AG09319 (cell line): ENCODE measurements around a stretch of chr14.

DNA sequence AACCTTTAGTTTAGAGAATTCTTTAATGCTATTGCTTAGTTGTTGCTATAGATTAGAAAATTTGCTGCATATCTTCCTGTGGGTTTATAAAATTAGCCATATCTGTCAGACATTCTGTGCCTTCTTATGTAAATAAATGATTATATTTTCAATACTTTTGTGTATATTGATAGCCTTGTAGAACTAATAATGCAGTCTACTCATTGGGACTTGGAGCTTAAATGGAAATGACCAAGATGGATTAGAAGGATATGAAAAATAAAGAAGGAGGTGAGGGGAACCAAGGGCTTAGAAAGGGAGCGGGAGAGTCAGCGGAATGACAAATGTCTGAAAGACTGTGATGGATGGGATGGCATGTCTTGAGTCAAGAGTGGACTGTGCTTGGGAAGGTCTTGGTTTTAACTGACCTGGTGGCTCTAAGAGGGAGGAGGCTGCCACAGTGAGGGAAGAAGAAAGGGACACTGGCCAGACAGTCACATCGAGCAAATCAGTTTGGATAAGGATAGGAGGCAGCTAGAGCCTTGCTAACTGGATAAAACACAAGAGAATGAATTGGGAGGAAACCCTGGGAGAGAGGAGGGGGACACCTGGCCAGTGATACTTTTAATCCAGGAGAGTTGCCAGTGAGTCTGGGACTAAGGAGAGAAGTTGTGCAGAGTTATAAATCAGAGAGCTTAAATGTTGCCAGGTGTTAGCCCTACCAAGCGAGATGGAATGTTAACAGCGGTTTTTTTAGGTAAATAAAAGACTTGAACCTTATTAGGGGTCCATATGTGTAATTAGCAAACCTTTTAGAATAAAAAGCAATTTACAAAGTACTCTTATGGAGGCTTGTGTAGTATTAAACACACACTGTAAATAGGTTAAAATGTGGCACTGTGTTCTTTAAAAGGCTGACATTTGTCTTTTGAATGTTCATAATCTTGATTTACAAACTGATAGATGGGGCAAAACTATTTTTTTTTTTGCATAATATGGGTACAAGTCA, 9.6 kb downstream of the TTC8 start:
- RRBS, result no CpG with 5 or more reads among the region's 5 CpGs

DNA sequence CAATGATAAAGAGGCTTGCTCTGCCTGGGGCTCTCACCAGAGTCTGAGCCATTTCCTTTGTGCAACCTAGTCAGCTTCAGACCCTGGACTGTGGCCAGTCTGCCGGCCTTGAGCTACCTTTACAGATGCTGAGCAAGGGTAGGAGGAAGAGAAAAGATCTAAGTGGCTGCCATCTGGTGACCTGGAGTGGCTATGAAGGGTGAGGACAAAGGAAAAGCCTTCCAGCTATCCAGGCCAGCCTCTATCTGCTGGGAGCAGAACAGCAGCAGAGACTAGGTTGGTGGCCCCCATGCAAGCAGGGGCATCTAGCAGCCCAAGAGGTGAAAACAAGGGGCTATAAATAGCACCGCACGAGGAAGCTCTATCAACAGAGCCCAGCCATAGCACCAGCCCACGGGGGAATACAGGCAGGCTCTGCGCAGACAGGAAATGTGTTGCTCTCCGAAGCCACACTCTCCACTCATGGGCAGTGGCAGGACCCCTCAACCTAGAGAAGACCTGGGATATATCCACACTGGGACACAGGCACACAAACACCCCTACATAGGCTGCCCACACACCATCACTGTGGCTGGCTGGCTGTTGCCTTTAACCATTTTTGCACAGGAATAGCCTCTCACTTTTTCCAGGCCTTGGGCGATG, 230.0 kb downstream of the FOXN3 start:
- RRBS, result no CpG with 5 or more reads among the region's 7 CpGs

DNA sequence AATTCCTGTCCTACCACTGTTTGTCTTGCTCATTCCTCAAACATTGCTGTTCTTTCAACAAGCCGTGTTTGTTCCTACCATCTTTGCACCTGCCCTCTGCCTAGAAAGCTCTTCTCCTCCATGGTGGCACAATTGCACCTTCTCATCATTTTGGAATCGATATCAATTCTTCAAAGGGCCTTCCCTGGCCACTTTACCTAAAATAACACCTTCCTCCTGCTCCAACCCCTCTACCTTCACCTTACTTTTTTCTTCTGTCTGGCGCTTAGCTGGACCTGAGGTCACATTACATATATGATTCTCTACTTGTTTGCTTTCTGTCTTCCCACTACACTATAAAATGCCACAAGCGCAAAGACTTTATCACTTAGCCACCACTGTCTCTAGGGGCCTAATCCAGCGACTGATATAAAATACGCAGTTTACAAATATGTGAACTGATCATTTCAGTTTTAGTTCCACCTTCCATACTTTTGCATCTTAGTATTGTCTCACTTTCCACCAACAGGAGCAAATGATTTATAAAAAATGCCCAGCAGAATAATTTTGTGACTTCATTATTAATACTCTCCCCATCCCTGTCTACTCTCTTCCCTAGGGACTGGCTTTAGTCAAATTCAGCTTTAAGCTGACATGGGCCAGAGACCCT, 169.0 kb downstream of the FOXN3 start:
- RRBS, result no CpG with 5 or more reads among the region's 6 CpGs

- RRBS, result 9% methylated on average over 4 of the region's 17 CpGs
Measured at GRCh38 chr14:89305016-89305937, 111.8 kb downstream of the FOXN3 start.

DNA sequence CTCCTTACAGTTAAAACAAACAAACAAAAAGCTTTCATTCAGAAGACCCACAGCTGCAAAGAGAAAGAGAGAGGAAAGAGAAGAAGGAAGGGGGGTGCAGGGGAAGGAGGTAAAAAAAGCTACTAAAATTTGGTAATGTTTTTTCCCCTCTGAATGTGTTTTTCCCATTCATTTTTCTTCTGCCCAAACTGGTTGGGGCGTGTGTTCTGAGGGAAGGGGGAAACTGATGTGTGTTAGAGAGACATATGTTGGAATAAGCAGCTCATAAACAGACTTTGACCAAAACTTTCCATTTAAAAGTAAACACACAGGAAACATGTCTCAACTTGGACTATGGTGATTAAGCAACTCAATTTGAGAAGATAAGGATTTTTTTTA, 77.0 kb downstream of the FOXN3 start:
- RRBS, result no CpG with 5 or more reads among the region's 1 CpG

GRCh38 chr14:89584750-89585309, 167.8 kb upstream of the FOXN3 start:
- RRBS, result no CpG with 5 or more reads among the region's 13 CpGs

GRCh38 chr14:90404625-90404958, 7.8 kb downstream of the CALM1 start:
- RRBS, result no CpG with 5 or more reads among the region's 1 CpG

DNA sequence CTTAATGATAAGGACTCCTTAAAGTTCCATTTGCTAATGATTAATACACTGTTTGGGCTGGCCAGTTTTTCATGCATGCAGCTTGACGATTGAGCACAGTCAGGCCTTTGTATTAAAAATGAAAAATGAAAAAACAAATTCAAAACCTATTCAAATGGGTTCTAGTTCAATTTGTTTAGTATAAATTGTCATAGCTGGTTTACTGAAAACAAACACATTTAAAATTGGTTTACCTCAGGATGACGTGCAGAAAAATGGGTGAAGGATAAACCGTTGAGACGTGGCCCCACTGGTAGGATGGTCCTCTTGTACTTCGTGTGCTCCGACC, 8.1 kb downstream of the CALM1 start:
- RRBS, result no CpG with 5 or more reads among the region's 6 CpGs

GRCh38 chr14:90408545-90409686, 12.1 kb downstream of the CALM1 start:
- RRBS, result no CpG with 5 or more reads among the region's 13 CpGs

- RRBS, result no CpG with 5 or more reads among the region's 12 CpGs
Measured at GRCh38 chr14:90510010-90510818, 113.4 kb downstream of the CALM1 start.

DNA sequence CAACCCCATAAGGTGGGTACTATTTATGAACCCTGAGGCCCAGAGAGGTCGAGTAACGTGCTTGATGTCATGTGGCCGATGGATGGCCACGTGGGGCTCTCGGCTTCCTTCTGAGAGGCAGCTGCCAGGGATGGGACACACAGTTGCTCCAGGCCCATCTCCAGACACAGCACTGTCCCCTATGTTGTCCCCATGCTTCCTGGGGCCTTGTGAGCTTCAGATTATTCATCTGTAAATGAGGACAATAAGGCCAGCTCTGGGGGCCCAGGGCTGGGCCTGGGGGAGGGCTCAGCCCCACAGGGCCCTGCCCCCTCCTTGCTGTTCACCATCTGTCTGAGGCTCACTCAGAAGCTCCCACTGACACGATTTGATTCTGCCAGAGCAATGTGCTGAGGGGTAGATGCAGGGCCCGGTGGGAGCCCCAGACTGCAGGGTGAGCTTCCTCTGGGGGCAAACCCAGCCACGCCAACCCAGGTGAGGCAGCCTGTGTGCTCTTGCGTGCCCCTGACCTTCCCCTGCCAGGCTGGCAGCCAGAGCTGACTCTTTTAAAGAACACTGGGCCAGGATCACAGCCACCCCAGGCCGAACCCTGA, 115.2 kb downstream of the CALM1 start:
- RRBS, result no CpG with 5 or more reads among the region's 10 CpGs

GRCh38 chr14:90512543-90513140, 115.8 kb downstream of the CALM1 start:
- RRBS, result no CpG with 5 or more reads among the region's 9 CpGs

- RRBS, result no CpG with 5 or more reads among the region's 20 CpGs
Measured at GRCh38 chr14:90535677-90536534, 139.1 kb downstream of the CALM1 start.

GRCh38 chr14:90660753-90661698, 155.2 kb downstream of the TTC7B start:
- RRBS, result no CpG with 5 or more reads among the region's 20 CpGs

GRCh38 chr14:90695829-90696592, 120.2 kb downstream of the TTC7B start:
- RRBS, result no CpG with 5 or more reads among the region's 12 CpGs

DNA sequence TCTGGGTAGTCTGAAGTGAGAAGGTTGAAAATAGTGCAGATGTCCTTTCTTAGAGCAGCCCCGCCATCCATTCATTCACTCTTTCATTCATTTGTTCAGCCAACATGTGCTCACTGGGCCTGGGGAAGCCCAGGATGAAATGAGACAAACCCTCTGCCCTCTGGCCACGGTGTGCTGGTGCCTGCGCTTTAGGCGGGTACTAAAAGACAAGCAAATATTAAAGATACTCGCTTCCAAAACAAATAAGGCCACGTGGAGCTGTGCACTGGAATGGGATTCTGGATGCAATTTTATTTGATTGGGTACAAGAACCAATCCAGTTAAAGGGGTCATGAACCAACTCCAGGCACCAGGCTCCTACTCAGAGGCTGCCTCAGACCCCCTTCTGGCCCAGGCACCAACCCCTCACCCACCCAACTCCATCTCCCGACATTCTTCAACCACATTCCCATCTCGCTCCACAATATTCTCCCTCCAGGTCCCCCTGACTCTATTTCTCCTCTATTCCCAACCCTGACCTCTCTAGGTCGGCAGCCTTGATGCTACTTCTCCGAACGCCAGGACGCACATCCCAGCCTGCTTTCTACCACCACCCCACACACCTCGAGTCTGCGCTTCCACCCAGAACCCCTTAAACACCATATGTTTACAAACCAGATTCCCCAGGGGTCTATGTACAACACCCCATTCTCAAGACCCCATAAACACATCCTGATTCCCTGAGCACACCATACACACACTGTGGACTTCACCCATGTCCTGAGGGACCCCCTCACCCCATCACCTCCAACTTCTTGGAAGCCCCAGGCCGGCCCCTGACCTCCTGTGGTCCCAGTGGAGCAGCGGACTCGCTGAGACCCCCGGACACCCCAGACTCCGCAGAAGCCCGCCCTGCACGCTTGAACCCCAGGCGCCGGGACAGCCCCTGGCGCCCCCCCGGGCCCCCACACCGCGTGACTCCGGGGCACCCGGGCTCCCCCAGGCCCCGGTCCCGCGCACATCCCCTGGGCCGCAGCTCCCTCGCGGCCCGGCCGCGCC, 870 bp downstream of the TTC7B start:
- RRBS, result 2% methylated on average over 16 of the region's 38 CpGs

- RRBS, result no CpG with 5 or more reads among the region's 19 CpGs
Measured at GRCh38 chr14:91059300-91059917, 1.0 kb downstream of the RPS6KA5 start.

- RRBS, result no CpG with 5 or more reads among the region's 17 CpGs
Measured at GRCh38 chr14:91060785-91061039, 271 bp upstream of the RPS6KA5 start.

- RRBS, result 47% methylated on average over 4 of the region's 11 CpGs
Measured at GRCh38 chr14:91127318-91128163, 13.7 kb downstream of the DGLUCY start.

DNA sequence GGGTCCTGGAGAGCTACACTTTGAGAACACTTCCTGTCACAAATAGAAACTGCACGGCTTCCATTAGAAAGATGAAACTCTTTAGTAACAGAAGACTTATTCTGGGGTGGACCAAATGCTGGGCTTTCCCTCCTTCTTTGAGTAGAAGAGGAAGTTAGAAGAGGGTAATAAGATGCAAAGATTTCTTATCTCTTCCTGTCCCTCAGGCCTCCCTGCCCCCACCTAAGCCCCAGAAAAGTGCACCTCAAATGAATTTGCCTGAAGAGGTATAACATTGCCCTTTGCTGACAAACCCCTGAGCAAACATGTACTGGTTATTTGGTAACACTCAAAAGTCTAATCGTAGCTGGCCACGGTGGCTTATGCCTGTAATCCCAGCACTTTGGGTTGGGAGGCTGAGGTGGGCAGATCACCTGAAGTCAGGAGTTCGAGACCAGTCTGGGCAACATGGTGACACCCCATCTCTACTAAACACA, 28.5 kb downstream of the DGLUCY start:
- RRBS, result no CpG with 5 or more reads among the region's 4 CpGs